Aorta (tissue), 1 donor: ENCODE data around the genes CPSF2 and LGMN.

GRCh38 chr14:91860987-91861604, 6.2 kb downstream of the TC2N start:
- PRO-cap, result no peak

DNA sequence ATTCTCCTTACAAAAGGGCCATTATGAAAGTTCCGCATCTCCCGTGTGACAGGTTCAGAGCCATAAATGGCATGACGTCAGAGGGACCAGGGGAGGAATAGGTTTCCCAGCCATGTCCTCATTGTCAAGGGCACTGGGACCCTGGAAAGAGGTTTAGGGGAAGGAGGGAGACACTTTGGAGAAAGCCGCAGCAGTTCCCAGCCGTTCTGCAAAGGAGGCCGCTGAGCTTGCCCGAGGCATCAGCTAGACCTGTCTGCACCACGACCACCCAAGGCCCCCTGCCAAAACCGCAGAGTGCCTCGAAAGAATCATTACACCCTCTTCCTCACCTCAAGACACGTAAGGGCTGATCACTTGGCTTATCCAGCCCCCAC, 12.4 kb downstream of the FBLN5 start:
- PRO-cap, result no peak

GRCh38 chr14:91947759-91948397, 384 bp upstream of the FBLN5 start:
- PRO-cap, result bidirectional peak, plus-strand start at chr14:91947806, minus-strand start at chr14:91947430; unidirectional peak, minus-strand start at chr14:91948062

DNA sequence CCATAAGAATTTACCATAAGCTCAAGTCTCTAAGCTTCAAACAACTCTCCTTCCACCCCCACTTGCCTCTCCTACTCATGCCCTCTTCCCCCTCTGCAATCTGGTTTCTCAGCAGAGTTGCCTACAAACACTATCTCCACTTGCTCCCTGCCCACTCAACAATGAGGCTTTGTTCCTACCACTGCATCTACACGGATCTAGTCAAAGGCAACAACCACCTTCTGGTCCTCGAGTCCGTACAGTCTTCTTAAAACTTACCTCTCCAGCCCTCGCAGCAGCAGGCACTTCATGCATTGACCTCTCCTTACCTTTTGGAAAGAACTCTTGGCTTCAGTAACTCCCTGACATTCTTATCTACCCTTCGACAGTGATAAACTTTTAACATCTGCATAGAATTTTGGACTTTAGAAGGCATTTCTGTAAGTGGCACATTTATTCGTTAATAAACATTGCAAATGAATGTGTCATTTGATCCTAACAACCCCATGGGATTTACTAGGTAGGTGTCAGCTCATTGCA, 17.4 kb upstream of the FBLN5 start:
- PRO-cap, result no peak

DNA sequence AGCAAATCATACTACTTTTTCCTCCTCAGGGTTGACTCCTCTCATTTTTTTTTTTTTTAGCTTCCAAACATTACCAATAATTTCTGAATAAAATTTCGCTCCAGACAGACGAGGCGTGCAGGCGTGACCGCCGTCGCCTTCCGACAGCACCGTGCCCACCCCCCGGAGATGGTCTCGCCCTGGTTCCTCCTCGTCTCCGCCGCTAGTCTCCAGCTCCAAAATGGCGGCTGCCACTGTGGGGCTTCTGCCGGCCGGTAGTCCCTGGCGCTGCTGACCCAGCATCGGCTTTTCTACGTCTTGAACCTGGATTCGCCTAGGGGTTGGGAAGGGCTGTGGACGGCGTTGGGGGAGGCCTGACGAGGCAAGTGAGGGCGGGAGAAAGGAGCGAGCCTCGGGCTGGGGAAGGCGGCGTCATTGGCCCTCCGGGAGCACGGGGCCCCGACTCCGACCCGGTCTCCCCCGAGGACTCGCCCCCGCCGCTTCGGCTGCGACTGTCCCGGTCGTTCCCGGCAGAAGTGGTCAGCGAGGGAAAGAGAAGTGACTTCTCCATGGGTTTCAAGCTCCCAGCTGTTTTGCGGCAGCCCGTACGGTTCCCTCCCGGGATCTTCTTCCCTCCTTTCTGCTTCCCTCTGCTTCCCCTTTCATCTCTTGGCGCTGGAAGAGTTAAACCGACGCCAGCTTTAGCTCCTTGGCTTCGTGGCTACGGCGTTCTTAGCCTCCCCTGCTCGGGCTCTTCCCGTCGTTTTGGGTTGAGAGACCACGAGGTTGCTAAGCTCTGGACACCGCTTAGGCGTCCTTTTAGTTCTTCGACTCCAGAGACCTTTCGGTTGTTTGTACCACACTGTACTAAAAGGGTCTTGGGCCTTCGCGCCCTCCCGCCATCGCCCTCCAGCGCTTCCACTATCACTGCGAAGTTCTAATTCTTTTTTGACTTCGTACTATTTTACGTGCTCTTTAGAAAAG, at the start of gene CPSF2:
Gene CPSF2 (plus strand): TSS at position 202 of the 963 bp plus-strand sequence.
- PRO-cap, result bidirectional peak, plus-strand start at position 218 of the sequence, minus-strand start outside the sequence

DNA sequence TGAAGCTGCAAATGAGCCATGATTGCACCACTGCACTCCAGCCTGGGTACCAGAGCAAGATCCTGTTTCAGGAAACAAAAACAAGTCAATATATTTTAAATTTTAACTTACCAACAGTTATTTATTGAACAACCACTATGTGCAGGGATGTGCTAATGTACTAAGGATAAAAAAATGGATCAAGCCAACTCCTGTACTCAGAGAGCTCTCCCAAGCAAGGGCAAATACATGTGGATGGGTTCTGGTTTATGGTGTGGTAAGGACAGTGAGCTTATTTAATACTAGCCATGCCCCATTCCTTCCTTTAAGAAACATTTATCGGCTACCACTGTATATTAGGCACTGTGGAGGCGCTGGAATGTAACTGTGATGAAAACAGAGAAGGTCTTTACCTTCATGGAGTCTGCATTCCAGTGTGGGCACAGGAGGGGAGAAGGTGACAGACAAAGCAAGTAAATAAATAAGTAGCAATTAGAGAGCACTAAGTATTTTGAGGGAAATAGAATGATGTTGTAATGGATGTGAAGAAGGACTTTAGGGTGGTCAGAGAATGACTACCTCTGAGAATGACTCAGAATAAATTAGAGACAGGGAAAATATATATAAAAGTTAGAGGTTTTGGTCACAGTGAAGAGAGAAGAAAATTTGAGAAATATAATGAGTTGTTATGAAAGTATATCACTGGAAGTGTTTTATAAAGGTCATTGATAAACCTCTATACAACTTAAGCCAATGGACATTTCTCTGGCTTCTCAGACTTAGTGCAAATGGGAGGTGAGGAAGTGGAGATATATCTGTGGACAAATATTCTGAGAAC, 5.2 kb downstream of the CPSF2 start:
- PRO-cap, result no peak

DNA sequence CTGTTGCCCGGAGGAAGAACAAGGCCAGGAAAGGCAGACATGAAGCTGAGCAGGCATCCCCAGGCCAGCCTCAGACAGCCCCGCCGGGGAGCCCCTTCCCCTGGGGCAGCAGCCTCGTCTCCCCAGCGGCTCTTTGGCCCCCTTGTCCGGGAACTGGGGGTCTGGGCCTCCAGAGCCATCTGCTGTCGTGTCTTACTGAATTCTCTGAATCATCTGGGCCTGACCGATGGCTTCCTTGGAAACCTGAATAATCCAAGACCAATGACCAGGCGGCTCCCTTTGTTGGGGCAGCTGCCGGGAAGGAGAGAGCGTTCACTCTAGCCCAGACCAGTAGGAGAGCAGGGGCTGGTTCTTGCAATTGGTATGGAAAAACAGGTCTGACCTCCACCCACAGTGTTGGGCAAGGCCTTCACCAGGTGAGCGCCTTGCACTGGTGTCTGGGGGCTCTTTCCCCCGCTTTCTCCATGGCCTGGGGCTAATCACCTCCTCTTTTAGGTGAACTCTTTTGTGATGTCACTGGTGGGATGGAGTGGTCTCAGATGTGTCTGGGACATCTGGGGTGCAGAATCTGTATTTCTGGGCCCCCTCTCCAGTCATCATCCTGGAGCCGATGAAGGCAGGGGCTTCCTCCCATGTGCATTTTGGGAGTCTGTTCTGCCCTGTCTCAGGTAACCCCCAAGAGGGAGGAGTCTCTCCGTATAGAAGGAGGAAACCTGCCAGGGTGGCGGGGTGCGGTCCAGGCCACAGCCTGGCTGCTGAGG, 63.7 kb upstream of the RIN3 start:
- PRO-cap, result no peak

GRCh38 chr14:92490142-92490907, 23.3 kb upstream of the RIN3 start:
- PRO-cap, result no peak

DNA sequence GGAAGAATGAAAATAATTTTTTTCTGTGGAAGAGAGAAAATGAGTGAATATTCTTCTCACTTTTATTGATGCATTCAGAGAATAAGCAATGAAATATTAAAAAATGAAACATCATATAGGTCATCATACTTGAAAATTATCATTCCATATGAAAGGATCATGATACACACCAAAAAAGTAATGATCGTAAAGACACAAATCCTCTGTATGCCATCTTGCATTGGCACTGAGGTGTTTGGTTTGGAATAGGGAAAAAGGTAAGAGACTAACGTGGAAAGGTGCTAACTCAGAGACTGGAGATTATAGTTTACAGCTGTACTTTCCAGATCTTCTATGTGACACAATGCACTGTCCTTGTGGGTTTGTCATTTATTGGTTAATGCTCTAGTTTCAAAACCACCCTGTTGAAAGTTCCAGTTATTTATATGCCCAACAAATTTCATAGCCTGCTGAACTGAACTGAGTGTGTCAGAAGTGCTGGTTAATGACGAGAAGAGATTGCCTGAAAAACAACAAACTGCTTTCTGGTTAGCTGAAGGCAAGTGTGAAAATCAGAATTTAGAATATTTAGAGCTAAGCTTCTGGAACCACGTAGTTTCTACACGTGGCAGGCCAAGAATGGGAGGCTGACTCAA, 19.2 kb upstream of the RIN3 start:
- PRO-cap, result no peak

GRCh38 chr14:92519588-92520178, 6.1 kb downstream of the RIN3 start:
- PRO-cap, result no peak

- PRO-cap, result no peak
Measured at GRCh38 chr14:92539305-92540395, 26.1 kb downstream of the RIN3 start.

DNA sequence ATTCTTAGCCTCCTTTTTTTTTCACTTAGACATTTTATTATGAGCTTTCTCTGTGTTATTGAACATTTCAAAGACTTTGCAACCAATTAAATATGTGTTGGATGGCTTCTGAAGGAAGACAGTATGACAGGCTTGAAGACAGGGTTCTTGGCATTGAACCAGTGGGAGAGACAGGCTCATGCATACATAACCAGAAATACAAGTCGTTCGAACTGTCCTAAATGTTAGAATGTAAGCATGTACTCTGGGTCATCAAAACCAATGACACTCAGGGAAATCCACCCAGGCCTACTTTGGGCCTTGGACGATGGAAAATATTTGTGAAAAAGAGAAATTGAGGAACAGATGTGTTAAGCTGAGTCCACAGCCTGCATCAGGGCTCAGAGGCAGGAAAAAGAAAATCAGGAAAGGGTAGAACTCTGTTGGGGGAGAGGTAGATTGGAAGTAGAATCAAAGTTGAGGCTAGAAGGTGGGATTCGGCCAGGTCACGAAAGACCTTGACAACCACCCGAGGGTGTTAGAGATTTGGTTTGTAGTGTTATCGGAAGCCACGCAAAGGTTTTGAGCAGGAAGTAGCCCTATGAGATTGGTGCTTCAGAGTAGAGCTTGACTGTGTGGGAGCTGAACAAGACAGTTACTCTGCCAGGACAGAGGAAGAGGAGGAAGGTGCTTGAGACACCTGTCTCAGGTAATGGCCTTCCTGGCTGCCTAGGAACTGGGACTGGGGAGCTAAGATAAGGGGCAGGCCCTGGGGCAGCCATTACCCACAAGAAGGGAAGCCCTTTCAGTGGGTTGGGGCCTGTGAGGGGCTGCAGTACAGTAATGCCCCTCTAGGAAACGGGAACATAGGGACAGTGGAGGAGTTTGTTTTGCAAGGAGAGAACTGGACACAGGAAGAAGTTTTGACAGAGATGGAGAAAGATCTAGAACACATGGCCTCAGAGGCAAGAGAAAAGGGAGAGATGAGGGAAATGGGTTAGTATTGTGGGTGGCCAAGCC, 73.3 kb downstream of the RIN3 start:
- PRO-cap, result no peak

- PRO-cap, result bidirectional peak, plus-strand start at chr14:92652248, minus-strand start at chr14:92652176
Measured at GRCh38 chr14:92651838-92652897, 96.3 kb downstream of the LGMN start.

DNA sequence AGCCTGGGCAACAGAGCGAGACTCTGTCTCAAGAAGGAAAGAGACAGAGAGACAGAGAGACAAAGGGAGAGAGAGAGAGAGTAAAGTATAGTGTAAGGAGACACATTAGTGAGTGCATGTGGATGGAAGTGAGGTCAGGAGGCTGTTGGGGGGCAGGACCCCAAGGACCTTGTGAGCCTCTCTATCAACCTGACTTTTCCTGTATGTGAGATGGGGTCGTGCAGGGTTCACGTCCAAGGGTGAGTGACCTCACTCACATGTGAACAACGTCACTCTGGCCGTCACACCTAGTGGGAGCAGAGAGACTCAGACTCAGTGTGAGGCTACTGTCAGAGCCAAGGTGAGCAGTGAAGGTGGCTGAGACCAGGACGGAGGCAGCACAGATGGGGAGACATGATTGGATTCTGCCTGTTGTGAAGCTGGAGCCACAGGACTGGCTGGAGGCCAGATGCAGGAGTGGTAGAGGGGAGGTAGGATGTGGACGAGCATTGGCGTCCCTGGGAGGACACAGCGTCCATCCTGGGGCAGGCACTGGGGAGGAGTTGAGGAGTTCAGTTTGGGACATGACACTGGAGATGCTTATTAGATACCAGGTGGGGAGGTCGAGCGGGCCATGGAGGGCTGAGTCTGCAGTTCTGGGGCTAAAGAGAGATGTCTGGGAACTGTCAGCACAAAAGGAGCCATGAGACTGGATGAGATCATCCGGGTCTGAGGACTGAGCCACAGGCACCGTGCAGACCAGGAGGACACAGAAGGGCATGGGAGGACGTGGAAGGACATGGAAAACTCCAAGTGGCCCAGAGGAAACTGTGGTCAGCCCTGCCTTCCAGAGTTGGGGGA, 92.9 kb downstream of the LGMN start:
- PRO-cap, result no peak

DNA sequence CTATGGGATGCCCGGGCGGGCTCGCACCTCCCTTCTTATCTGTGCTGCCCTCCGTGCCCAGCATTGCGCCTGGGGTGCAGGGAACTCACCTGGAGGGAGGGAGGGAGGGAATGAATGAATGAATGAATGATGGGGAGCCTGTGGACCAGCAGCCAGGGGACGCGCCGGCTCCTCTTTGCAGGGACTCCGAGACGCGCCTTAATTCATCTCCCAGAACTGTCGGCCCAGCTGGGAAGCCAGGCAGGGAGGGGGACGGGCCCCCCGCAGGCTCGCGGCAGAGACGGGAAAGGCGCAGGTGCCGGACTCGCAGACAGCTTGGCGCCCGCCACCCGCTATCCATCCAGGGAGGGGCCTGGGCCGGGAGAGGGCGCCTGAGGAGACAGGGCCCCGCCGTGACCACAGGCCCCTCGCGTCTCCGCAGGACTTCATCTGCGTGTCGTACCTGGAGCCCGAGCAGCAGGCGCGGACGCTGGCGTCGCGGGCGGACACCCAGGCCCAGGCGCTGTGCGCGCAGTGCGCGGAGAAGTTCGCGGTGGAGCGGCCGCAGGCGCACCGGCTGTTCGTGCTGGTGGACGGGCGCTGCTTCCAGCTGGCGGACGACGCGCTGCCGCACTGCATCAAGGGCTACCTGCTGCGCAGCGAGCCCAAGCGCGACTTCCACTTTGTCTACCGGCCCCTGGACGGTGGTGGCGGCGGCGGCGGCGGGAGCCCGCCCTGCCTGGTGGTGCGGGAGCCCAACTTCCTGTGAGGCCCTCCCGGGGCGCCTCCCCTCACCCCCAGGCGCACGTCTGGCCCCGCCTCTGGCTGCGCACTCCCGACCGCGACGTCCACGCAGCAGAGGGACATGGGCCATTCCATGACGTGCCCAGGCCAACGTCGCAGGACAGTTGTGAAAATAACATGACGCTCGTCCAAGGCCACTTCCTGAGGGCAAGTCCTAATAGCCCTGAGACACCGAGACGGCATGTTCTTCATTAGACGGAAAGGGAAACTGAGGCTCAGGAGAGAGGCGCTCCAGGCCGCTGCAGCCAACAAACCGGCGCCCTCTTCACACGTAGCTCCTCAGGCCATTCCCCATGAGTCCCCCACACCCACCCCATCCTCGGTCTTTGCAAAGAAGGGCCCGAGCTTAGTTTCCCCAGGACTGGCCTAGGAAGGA, 60.5 kb downstream of the LGMN start:
- PRO-cap, result no peak

GRCh38 chr14:92690990-92691453, 57.4 kb downstream of the LGMN start:
- PRO-cap, result no peak

DNA sequence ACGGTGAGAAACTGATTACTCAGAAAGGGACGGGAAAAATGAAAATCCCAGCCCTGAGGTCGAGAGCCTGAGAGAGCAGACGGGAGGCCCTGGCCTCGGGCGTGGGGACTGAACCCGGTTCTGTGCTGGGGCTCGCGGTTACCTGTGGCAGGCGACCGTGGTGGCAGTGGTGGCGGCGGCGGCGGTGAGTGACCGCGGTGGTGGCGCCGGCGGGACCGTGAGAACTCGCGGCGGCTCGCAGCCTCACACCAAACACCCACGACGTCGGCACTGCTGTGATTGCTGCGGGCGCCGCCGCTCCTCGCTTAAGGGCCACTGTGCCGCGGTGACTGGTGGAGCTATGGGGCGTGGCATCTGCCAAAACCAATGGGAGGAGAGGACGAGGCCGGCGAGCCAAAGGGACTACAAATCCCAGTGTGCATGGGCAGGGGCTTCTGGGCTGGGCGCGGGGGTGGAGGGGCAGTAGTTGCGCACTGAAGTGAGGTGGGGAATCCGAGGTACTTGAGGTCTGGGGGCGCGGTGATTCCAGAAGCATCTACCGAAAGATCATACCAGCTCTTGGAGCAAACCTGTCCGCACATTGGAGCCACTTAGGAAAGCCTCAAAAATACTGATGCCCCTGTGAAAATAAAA, at the start of gene LGMN:
Gene LGMN (minus strand): TSS at position 281 of the 633 bp plus-strand sequence.
- PRO-cap, result bidirectional peak, plus-strand start at position 437 of the sequence, minus-strand start at position 281 of the sequence

DNA sequence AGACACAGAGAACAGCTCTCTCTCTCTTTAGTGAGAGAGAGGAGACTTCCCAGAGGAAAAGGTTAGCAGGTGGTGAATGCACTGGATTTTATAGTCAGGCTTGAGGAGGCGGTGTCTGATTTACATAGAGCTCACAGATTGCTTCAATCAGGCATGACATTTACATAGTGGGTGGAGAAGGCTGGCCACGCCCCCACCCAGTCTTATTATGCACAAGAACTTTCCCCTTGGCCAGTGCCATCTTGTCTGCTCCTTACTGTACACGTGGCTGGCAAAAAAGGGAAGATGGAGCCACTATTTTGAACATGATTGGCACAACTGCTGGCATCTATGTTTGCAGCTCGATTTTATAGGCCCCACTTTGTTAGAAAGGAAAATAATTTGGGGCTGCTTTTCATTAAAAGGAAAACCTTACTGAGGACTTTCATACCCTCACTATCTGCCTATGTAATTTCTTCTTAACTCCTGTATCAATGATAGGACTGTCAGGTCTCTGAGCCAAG, 10.9 kb upstream of the LGMN start:
- PRO-cap, result no peak

DNA sequence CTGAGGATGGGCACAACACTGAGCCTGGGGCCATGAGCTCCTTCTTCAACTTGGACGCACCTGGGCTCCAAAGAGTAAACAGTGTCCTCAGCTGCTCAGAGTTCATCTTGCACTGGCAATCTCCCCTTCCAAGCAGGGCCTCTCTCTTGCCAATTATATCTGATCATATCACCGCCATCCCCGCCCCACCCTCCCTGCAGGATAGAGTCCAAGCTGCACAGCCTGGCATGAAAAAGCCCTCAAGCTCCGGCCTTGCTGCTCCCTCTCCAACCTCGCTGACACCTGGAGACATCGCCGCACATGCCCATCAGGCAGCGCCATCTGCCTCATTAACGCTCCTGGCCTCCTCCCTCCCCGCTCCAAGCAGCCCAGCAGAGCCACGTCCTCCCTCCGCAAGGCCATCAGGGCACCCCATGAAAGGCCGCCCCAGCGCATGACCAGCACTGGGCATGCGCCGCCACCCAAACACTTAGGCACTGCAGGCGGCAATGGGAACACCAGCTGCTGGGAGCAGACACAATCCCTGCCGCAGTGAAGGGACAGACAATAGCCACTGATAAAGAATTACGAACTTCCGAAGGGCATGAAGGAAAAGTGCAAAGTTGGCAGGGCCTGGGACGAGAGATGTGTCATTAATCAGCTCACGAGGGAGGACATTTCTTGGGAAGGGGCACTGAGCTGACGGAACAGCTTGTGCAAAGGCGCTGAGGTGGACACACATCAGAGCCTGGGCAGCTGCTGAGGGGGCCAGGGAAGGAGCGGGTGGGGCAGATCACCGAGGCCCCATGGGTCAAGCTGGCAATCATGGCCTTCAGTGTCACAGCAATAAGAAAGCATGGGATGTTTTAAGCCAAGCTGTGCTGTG, 89.0 kb downstream of the CHGA start:
- PRO-cap, result no peak

DNA sequence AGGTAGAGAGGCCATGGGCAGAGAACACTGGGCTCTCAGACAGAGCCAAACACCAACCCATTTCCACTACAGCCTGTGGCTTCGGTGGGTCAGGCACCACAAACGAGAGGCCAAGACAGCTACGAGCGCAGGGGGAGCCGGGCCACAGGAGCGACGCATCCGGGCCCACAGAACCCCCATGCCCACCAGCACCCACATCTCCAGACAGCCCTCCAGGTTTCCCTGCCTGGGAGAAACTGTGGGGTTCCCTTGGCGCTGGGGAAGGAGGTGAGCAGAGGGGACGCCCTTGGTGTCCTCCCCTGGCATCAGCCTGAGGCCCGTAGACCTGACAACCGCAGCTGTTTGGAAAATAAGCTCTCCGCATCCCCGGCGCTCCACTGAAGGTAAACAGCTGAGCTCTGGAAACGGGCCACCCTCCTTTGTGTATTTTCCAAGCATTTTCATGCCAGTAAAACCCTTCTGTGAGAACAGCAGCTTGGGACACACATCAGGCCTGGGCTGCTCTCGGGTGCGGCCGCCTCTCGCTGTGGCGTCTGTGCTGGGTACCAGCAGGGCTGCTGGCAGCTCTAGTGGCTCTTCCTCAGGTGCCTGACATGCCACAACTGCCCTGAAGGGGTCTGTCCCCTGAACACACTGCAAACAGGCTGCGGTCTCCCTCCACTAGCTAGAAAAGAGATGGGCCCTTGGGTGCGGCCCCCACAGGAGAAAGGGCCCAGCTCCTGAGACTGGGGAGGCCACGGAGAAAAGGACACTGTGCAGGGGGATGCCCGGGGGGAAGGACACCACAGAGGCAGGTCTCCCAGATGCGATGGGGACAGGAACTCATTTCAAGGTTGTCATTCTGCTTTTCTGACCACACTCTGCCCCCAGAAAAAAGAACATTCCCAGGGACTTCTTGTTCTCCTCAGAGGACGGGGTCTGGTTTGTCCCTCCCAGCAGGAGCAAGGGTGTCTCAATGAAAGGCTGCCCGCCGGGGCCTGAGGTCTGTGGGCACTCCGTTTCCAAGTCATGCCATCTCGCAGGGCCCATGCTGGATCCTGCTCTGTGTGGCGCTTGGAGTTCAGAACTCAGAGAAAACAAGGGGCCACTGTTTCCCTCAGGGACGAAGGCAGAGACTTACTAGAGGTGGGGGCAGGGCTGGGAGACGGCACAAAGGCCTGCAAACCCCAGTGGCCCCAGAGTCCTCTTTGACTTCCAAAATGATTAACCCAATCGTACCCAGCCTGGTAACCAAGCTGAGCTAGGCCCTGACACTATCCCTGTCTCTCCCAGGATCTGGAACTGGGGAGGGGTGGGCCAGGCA, 96.2 kb downstream of the ITPK1 start:
- PRO-cap, result no peak